Metastatic Liver Carcinoma in the Adrenal Gland (tissue), 2 donors: ENCODE measurements around the gene RPEL1.

- PRO-cap, 2 experiments, result no peak in any of the 2 experiments
Observed at GRCh38 chr10:102782550-102783617, 39.1 kb downstream of the WBP1L start.

DNA sequence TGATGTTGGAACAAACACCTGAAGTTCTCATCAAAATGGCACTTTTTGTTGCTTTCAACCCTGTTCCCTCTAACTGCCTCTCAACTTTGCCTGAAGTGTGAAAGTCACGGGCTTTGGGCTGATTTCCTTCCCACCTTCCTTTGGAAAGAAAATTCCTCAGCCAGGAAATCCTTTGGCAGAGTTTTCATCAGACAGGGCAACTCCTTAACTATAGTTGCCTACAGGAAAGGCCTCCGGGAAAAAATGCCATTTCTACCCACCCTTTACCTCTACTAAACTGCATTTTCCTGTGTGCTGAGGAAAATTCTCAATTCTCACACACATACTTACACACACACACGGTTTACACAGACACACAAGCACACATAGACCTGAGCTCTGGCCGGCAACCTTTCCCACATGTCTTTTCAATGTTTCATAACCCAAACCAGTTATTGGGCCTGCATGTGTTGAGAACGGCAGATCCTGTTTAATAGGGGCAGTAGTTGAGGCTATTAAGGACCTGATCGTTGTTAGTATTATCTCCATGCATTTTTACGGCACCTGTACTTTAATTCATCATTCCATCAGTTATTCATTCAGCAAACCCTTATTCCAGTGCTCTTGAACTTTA, 36.4 kb downstream of the CYP17A1 start:
- PRO-cap, 2 experiments, result no peak in any of the 2 experiments

GRCh38 chr10:102812359-102812784, 24.8 kb downstream of the CYP17A1 start:
- PRO-cap, 2 experiments, result no peak in any of the 2 experiments

- PRO-cap, 2 experiments, result no peak in any of the 2 experiments
Observed at GRCh38 chr10:102923210-102923717, 5.2 kb downstream of the CNNM2 start.

GRCh38 chr10:102965325-102966006, 47.4 kb downstream of the CNNM2 start:
- PRO-cap, 2 experiments, result no peak in any of the 2 experiments

DNA sequence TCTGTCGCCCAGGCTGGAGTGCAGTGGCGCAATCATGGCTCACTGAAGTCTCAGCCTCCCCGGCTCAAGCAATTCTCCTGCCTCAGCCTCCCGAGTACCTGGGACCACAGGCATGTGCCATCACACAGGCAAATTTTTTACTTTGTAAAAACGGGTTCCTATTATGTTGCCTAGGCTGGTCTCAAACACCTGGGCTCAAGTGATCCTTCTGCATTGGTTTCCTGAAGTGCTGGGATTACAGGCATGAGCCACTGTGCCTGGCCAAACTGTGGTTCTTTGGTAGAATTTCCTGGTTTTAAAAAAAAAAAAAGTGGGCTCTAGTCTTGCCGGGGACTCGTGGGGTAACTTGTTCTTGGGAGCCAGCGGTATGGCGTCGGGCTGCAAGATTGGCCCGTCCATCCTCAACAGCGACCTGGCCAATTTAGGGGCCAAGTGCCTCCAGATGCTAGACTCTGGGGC, at the start of gene RPEL1:
Gene RPEL1 (plus strand): TSS at position 258 of the 459 bp plus-strand sequence.
- PRO-cap, 2 experiments, result no peak in any of the 2 experiments

DNA sequence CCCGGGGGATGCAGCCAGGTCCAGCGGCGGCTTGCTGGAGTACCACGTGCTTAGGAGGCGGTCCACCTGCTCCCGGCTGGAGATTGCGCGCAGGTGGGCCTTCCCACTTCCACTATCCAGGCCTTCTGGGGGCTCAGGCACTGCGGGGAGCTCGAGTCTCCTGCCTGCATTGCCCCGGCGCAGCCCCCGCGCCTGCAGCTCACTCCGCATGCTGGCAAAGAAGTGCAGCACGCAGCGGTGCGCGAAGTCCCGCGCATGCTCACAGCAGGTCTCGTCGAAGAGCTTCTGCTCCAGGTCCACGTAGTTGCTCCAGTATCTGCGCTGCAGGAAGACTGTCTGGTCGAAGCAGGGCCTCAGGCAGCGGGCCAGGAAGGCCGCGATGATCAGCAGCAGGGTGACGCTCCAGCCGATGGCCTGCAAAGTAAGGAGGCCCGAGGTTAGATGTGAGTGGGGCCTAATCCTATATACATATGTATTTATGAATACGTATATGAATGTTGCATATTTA, 5.7 kb downstream of the CALHM3 start:
- PRO-cap, 2 experiments, result no peak in any of the 2 experiments

- PRO-cap, 2 experiments, result no peak in any of the 2 experiments
Observed at GRCh38 chr10:103599292-103600001, 105.9 kb downstream of the NEURL1 start.

- PRO-cap, 2 experiments, result no peak in any of the 2 experiments
Observed at GRCh38 chr10:103649106-103649429, 155.6 kb downstream of the NEURL1 start.

DNA sequence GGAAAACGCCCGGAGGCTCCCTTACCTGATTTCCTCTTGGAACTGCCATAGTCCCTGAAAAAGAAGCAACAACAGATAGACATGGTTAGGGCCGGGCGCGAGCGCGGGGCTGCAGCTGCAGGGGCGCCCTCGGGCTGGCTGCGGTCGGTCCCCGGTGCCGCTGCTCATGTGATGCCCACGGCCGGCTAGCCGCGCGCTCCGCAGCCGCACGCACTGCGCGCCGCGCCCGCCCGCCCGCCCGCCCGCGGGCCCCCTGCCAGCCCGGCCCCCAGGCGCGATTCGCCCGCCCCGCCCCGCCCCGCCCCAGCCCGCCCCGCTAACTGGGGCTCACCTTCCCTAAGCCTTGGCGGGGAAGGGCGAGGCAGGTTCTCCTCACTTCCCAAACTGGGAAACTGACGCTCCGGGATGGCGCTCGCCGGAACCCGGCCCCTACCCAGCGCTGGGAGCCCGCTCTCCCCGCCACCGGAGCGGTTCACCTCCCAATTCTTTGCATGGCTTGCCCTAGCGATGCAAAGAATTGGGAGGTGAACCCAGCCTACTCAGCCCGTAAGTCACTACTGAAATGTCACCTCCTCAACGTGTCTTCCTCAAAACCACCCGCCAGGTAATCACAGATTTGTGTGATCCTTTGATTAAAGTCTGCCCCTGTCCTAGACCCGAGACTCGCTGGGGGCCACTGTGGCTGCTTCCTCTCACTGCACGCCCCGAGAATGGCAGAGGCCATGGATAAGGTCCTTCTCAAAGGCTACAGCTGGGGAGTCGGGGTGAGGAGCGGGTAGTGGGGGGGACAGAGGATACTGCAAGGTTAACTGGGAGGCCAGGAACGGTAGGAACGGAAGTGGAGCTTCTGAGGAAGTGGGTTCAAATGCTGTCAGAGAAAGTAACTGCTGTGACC, 162.1 kb downstream of the SH3PXD2A start:
- PRO-cap, 2 experiments, result no peak in any of the 2 experiments

GRCh38 chr10:103751753-103751994, 103.7 kb downstream of the SH3PXD2A start:
- PRO-cap, 2 experiments, result no peak in any of the 2 experiments

DNA sequence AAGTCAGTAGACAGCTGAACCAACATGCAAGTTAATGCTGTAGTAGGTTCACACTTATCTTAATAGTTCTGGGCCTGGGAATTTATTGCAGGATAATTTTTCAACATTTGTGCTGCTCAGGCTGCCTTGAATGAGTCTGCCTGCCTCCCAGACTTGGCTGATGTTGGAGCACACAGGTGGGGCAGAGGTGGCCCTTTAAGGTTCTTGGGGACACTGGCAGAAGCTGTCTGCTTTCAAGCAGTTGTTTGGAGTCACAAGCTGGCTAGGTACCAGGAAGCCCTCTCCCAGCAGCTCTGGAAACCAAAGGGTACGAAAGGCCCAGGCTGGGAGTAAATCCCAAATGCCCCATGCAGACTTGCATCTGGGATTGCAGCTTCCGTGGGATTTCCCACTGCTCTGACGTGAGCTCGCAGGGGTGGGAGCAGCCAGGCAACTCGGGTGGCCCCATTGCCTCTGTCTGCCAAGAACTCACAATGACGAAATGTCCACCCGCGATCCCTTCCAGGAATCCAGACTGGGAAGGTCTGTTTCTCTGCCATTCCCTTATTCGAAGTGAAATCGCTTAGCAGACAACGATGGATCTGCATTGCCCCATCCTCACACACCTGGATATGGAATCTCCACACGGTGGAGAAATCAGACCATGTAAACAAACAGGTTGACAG, 20.4 kb downstream of the SH3PXD2A start:
- PRO-cap, 2 experiments, result no peak in any of the 2 experiments

DNA sequence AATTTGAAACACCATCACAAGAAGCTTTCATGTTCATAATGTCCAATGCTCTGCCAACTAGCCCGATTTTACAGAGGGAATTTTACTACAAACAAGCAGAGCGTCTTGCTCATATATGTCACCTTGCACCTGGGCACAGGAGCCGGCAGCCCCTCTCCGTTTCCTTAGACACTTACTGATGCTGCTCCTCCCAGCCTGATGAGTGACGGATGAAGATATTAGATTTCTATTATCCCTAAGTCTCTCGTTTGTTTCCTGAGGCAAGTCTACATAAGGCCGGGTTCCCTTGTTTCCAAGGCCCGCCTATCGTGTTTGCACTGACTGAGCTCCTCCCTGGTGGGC, 18.6 kb downstream of the SH3PXD2A start:
- PRO-cap, 2 experiments, result no peak in any of the 2 experiments

DNA sequence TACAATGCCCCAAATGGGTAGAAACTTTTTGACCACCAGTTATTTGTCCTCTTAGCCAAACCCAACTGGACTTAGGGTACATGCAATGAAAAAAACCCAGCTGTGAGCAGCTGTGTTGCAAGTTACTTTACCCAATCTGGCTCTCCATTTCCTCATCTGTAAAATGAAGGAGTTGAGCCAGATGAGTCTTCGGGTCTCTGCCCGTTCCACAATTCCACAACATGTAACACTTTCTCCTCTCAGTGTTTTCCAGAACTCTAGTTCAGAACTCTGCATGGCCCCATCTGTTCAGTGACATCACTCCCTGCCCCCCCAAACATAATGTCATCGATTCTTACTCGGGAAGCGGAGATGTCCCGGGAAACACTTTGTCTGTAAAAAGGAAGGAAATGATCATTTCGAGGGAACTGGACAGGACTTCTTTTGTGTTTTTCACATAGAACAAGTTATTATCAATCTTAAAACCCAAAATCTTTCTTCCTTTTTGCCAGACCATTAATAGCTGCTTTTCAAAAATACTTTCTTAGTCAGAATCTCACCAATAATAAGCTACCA, 2.5 kb downstream of the SH3PXD2A start:
- PRO-cap, 2 experiments, result no peak in any of the 2 experiments

DNA sequence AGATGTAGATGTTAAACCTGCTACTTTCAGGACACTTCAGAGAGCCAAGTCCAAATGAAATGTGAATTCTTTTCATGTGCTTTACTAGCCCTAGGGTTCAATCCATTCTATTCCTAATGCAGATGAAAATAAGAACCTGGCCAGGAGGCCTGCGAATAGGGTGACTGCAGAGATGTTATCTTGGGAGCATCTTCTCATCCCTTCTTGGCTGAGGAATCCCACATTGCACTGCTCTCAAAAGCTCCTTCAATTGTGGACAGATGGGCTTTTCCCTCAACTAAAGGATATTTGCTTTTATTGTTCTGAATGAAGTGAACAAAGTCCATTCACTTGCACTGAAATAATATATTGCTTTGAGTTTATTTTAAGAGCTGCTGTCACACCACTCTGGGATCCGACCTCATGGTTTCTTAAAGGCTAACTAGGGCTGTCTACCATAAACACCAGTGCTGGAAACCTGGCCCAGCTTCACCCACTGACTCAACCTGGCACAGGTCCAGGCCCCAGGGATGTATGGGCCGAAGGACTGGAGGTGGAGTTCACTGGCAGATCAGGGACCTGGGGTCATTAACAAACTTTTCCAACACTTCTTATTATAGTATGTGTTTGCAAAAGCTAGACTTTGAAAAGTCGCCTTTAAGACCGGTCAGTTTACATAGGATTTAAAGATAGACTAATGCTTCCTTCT, 30.1 kb downstream of the STN1 start:
- PRO-cap, 2 experiments, result no peak in any of the 2 experiments

DNA sequence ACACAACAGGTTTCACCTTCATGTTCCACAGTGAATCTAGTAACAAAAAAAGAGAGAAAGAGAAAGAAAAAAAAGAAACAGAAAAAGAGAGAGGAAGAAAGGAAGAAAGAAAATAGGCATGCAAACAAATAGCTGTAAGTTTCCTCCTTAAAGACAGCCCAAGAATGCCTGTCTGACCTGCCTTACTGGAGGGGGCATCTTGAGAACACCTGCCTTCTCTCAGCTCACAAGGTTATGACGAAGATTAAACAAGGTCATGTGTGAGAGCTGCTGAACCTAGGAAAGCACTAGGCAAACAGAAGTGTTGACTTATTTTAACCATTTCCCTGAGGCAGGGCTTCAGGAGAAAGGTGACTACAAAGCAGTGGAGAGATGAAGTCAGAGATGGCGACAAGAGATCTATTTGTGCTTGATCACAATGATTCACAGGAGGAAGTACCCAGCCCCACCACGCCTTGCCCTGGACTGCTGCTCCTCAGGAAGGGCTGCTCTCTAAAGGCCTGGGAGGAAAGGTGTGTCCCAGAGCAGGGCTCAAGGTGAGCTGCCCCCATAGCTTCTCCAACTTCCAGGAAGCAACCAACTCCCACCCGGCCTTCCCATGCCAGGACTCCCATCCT, 27.8 kb downstream of the STN1 start:
- PRO-cap, 2 experiments, result no peak in any of the 2 experiments

DNA sequence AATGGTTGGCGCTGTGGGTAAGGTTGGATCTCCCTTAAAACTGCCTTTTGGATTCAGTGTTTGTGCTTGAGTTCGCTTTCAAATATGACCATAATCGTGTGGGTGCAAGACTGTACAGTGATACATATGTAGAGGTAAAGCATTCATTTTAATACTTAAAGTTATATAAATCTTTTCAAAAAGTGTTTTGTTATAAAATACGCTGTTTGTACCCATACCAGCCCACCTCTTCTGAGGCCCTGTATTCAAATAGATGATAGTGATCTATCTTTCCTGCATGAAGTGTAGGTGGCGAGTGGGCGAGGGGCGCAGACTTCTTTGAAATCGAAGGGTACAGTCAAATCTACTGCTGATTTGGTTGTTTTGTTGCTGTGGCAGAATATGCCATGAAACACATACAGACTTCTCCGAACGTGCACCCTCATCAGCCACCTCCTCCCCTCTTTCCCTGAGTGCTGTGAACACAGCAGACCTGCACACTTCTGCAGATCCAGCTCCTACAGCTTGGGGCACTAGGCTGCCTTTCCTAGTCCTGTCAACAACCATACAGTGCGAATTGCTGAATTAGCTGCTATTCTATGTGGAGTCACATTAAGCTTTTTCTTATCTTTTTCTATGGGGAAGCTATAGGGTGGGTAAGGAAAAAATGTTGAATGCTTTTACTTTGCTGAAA, 57.7 kb downstream of the COL17A1 start:
- PRO-cap, 2 experiments, result no peak in any of the 2 experiments

- PRO-cap, 2 experiments, result no peak in any of the 2 experiments
Observed at GRCh38 chr10:104052158-104053071, 33.3 kb downstream of the COL17A1 start.

- PRO-cap, 2 experiments, result no peak in any of the 2 experiments
Observed at GRCh38 chr10:104056900-104057401, 28.7 kb downstream of the COL17A1 start.

- PRO-cap, 2 experiments, result no peak in any of the 2 experiments
Observed at GRCh38 chr10:104117605-104118412, 4.2 kb upstream of the SFR1 start.